ENCODE data around the genes GPR137B and ZP4.

DNA sequence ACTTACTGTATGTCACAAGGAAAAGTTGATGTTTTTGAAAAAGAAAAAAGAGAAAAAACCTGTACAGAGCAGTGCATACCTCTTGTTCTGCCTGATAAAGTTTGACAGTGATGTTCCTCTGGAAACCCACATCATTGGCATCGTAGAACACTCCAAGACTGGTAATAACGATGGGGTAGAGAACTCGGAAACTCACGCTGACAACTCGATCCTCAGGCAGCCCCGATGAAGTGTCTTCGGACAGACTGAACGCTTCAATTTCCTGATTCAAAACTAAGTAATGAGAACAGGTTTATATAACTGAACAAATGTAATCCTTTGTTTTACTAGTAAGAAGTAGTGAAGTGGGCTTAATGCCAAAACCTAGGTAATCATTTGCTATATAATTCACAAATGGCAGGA is 20.0 kb downstream of the B3GALNT2 start:
- RRBS, result no CpG with 5 or more reads among the region's 8 CpGs

GRCh38 chr1:235502553-235502980 is 1.7 kb downstream of the B3GALNT2 start:
- RRBS, result no CpG with 5 or more reads among the region's 2 CpGs

DNA sequence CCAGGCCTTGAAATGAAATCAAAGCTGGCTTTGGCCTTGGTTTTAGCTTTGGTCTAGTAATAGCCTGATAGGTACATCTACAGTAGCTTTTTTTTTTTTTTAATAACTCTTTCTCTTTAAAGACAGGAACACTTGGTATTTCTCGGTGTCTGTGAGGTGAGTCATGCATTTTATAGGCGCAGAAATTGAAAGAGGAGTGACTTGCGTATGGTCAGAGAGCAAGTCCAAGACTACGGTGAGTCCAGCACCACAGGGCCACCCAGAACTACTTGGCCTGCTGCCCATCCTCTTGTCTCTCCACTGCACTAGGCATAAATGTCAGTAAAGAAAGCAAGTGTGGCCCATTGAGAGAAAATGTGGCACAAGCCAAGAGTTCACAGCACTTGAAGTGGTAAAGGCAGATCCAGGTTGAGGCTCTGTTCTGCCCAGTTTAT is 36.3 kb upstream of the LYST start:
- RRBS, result no CpG with 5 or more reads among the region's 4 CpGs

DNA sequence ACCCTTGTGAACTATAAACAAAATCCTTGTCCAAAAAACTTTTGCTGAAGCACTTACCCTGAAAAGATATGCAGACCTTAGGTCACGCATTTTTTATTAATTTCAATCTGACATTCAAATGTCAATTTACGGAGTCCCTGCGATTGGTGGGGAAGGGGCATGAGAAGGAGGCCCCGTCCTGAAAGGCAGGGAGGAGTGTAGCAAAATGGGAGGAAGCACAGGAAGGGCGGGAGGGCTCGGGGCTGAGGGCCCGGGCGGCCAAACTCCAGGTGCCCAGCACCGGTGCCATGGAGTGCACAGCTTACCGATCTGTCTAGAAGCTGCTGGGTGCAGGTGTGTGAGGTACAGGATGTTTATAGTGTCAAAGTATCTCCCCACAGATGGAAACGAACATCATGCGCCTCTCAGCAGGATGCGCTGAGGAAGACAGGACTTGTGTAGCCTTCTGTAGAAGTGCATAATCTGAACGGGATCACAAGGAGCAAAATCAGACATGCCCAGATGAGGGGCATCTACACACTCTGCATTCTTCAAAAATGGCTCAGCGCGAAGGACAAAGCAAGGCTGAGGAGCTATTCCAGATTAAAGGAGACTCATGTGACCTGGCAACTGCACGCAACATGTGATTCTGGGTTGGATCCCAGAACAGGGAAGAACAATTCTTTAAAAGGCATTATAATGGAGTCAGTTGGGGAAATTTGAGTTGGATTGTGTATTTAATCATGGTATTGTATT is 68.9 kb upstream of the LYST start:
- RRBS, result no CpG with 5 or more reads among the region's 17 CpGs

- RRBS, result 2% methylated on average over 45 of the region's 110 CpGs
Measured at GRCh38 chr1:236141850-236142656, at the start of gene GPR137B. GPR137B (plus strand) TSS chr1:236142539.

DNA sequence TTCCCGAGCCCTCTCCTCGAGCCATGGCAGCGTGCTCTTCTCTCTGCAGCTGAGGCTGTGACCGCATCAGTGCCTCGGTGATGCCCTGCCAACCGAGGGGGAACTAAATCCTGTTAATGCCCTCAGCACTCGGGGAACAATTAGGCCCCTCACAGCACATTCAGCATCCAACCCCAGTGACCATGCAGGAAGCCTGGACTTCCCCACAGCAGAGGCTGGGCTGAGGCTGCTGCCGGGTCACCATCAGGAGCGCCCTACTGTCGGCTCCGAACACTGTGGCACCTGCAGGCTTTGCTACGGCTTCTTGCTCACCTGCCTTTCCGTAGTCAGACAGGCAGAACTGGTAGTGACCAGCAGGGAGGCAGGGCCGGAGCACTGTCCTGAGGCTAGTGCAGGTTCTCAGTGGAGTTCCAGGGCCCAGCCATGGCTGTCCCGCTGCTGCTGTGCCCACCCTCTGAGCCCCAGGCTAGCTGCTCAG is 8.1 kb downstream of the GPR137B start:
- RRBS, result no CpG with 5 or more reads among the region's 15 CpGs

- RRBS, result no CpG with 5 or more reads among the region's 5 CpGs
Measured at GRCh38 chr1:236309993-236310442, 28.3 kb upstream of the ERO1B start.

- RRBS, result no CpG with 5 or more reads among the region's 5 CpGs
Measured at GRCh38 chr1:236515416-236516090, 8.2 kb upstream of the LGALS8 start.

GRCh38 chr1:236524160-236524413 is 305 bp downstream of the LGALS8 start:
- RRBS, result 5% methylated on average over 6 of the region's 14 CpGs

DNA sequence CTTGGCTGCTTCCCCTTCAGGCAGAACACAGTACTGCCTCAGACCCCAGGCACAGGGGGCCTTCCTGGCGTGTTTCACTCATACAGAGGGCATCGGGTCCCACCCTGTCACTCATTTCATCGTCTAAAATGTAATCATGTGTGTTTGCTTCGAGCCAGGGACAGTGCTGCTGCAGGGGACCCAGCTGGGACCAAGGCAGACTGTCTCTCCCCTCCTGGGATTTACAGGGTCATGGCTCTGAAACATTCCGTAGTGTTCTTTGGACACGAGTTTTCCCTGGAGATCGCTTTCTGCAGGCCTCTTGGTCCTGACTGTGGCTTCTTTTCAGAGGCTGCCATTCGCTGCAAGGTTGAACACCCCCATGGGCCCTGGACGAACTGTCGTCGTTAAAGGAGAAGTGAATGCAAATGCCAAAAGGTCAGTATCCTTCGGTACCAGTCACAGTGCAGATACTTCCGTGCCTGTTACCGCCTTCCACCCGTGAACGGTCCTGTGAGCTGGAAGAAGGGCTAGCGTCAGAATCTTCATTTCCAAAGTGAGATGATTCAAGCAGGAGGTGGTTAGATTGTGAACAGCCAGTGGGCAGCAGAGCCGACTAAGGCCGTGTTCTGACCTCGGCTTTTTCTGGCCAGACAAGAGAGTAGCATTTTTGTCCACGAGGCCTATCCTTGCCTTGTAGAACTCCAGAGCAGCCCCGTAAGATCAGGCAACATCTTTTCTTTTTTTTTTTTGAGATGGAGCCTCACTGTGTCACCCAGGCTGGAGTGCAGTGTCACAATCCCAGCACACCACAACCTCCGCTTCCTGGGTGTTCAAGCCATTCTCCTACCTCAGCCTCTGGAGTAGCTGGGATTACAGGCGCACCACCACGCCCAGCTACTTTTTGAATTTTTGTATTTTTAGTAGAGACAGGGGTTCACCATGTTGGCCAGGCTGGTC is 19.7 kb downstream of the LGALS8 start:
- RRBS, result no CpG with 5 or more reads among the region's 25 CpGs

DNA sequence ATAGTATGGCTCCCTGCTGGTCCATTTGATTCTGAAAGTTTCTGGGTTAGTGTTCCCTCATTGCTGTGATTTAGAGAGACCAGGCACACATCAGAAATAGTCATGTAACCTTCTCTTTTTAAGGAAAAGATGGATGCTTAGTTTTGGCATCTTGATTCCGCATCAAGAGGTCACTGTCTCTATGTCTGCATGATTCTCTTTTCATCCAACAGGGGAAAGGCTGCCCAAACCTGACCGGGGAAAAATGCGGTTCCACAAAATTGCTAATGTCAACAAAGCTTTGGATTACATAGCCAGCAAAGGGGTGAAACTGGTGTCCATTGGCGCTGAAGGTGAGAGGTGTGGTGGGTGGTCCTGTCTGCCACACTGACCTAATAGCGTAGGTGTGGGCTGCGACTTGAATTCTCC is 32.4 kb downstream of the ACTN2 start:
- RRBS, result no CpG with 5 or more reads among the region's 6 CpGs

GRCh38 chr1:237042940-237044064 is 1.3 kb downstream of the RYR2 start:
- RRBS, result 40% methylated on average over 24 of the region's 58 CpGs

- RRBS, result no CpG with 5 or more reads among the region's 10 CpGs
Measured at GRCh38 chr1:237044065-237044675, 2.2 kb downstream of the RYR2 start.

DNA sequence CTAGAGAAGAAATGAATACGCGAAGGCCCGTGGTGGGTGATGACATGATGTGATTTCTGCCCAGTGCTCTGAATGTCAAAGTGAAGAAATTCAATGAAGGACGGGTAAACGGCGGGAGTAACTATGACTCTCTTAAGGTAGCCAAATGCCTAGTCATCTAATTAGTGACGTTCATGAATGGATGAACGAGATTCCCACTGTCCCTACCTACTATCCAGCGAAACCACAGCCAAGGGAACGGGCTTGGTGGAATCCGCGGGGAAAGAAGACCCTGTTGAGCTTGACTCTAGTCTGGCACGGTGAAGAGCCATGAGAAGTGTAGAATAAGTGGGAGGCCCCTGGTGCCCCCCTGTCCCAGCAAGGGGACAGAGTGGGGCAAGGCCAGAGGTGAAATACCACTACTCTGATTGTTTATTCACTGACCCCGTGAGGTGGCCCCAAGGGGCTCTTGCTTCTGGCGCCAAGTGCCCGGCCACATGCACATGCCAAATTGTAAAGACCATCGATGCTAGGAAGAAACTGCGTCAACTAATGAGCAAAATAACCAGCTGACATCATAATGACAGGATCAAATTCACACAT is 287.6 kb downstream of the ZP4 start:
- RRBS, result no CpG with 5 or more reads among the region's 18 CpGs

GRCh38 chr1:237783586-237784616 is 106.8 kb downstream of the ZP4 start:
- RRBS, result no CpG with 5 or more reads among the region's 49 CpGs

- RRBS, result no CpG with 5 or more reads among the region's 1 CpG
Measured at GRCh38 chr1:237890834-237891180, at the start of gene ZP4. ZP4 (minus strand) TSS chr1:237890922.

- RRBS, result 23% methylated on average over 60 of the region's 88 CpGs
Measured at GRCh38 chr1:240092394-240093474, 1.1 kb downstream of the FMN2 start.

GRCh38 chr1:240122822-240123299 is 31.2 kb downstream of the FMN2 start:
- RRBS, result no CpG with 5 or more reads among the region's 11 CpGs

GRCh38 chr1:240596556-240596939 is 15.4 kb downstream of the GREM2 start:
- RRBS, result no CpG with 5 or more reads among the region's 6 CpGs

GRCh38 chr1:240597139-240598012 is 14.6 kb downstream of the GREM2 start:
- RRBS, result no CpG with 5 or more reads among the region's 13 CpGs